ENCODE data around the gene NOA1.

- PRO-cap: no peak
Measured at GRCh38 chr4:54021415-54022406, 42.7 kb downstream of the CHIC2 start.

GRCh38 chr4:54026732-54027345, 37.6 kb downstream of the CHIC2 start:
- PRO-cap: no peak

GRCh38 chr4:54059294-54059694, 5.1 kb downstream of the CHIC2 start:
- PRO-cap: no peak

- PRO-cap: bidirectional peak, plus-strand start at chr4:54233318, minus-strand start at chr4:54233319; bidirectional peak, plus-strand start at chr4:54233534, minus-strand start at chr4:54233365
Measured at GRCh38 chr4:54233223-54234217, 4.4 kb downstream of the PDGFRA start.

- PRO-cap: no peak
Measured at GRCh38 chr4:54325894-54326093, 96.7 kb downstream of the PDGFRA start.

DNA sequence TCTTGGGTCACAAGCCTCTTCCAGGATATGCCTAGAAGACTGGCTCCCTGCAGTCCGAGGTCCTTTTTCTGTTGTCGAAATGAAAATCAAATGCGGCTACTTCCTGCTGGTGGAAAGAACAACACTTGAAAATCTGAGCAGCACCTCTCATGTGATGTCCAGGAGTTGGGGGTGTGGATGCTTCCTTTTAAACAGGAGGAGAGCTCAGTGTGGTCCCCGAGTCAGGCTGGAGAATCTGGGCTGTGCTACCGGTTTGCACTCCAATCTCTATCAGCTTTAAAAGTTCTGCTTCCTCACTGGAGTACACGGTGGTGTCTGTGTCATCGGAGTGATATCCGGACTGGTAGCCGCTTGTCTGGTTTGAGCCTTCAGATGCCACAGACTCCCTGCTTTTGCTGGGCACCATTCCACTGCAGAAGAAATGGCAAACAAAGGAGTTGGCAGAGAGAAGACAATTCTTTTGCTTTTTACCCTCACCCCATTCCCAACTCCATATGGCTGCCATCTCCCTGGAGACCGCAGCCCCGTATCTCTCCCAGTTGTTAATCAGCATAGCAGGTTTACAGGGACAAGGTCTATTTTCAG, 45.5 kb downstream of the KDR start:
- PRO-cap: unidirectional peak, minus-strand start at position 233 of the sequence

DNA sequence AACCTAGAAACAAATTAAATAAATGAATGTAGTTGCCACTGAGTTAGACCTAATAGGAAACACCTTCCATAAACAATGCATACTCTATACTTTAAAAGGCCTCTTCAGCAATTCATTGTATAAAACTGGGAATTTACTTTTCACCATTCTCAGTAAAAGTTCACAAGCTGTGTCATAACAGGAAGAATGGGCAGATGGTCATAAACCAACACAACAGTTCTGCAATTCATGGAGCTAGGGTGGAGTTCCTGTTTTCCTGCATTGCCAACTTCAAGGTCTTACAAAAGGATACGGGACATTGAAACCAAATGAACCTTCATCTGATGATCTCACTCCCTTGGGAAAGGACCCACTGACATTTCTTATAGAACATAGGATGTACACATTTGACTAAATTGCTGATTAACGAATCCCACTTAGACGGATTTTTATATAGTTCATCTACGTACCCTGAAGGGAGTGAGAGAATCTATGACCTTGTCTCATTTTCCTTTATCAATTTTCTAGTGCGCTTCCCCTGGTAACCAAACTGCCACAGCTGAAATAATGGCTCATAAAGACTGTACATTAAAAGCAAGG, 4.1 kb downstream of the KDR start:
- PRO-cap: no peak

- PRO-cap: unidirectional peak, minus-strand start at chr4:55125993
Measured at GRCh38 chr4:55125914-55126200, 462 bp upstream of the KDR start.

DNA sequence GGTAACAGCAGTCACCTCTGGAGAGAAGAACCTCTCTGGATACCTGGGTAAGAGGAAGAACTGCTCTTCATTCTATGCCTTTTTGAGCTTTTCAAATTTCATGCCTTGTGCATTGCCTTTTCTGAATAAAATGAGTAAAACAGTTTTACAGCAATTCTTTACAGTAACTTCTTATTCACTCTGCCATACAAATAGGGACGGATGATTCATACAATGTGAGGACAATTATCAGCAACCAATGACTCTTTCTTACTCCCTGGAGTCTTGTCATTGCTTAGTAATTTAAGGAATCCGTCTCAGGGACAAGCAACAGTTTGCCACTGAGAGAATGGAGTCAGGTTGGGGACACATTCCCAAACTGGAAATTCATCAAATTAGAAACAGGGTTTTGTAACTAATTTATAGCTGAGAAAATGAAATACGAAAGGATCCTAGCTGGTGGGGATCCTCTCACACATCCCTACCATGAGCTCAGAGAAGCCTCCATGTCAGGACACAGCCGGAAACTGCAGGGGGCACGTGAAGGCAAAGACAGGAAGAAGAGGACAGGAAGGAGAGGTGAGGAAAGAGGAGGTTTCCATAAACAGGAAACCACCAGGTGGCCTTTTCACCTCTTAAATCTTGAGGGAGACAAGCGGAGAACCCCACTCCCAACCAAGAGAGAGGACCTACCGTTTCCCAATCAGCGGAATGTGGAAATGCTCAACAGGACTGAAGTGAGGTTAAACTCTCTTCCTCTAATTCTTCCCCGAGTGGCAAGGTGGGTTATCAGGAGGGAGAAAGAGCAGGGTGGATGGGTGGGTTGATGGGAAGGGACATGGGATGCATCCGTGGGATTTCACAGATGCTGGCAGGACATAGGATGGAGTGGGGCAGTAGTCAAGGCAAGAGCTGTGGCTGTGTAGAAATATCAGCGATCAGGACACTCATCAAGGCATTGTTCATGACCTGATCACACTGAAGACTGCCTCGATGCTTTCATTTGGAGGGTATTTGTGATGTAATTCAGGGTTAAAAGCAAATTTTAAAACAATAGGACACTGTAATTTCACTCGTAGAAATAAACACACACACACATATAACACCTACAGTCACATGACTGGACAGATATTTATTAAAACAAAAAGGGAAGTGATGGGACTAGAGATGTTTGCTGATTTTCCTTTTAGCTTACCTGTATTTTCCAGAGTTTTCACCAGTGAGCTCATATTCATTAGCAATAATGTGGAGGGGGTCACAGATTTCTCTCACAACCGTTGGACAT, 50.7 kb upstream of the KDR start:
- PRO-cap: bidirectional peak, plus-strand start at position 315 of the sequence, minus-strand start at position 126 of the sequence; unidirectional peak, plus-strand start at position 675 of the sequence

- PRO-cap: no peak
Measured at GRCh38 chr4:55420519-55421139, 24.9 kb downstream of the TMEM165 start.

GRCh38 chr4:55546245-55546497, 538 bp downstream of the CLOCK start:
- PRO-cap: bidirectional peak, plus-strand start at chr4:55546333, minus-strand start at chr4:55546346

DNA sequence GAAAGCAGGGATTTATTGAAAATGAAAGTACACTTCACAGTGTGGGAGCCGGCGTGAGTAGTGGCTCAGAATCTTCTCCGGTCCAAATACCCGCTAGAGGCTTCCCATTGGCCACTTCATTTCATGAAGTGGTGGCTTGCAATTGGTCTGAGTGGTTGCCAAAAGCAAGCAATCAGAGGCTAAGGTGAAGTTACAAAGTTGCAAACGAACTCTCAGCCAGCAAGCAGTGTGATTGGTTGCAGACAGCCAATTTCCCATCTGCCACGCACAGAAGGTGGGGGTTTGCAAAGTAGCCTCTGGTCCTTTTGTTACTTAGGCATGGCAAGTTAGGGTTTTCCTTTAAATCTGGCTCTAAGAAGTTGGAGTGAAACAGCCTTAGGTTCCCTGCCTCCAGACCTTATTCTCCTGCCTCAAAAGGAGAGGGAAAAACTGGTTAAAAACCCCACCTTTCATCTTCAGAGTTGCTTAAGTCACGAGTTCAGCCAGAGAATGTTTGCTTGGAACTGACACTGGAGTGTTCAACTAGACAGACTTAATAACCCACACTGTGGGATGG, 6.8 kb upstream of the CLOCK start:
- PRO-cap: unidirectional peak, minus-strand start at position 491 of the sequence

GRCh38 chr4:55896610-55897045, 43.2 kb downstream of the EXOC1 start:
- PRO-cap: no peak

DNA sequence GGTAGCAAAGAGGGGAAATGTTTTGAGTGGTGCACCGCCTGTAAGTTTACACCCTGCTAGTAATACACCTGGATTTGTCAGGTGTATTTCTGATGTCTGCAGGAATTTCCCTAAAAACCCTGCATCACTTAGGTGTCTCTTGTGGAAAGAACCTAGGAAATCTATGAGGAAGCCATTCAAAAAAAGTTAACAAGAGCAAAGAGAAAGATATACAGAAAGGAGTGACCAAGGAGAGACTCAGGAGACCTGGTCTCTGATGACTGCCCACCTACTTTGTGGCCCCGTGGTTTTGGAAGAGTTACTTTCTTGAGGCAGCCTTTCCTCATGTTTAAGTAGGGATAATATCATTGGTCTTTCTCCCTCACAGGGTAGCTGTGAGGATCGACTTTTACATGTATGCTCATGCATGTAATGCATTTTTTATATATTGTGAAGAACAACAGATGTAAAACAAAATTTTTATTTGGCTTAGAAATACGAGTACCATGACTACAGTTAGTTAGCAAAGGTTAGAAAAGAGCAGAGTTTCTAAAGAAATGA, 1.3 kb downstream of the CEP135 start:
- PRO-cap: no peak

GRCh38 chr4:56049440-56050068, 656 bp downstream of the CRACD start:
- PRO-cap: bidirectional peak, plus-strand start at chr4:56049810, minus-strand start at chr4:56049739

GRCh38 chr4:56490289-56490929, 15.2 kb upstream of the ARL9 start:
- PRO-cap: no peak

GRCh38 chr4:56653252-56653912, 27.7 kb downstream of the HOPX start:
- PRO-cap: no peak

- PRO-cap: no peak
Measured at GRCh38 chr4:56871459-56872082, 36.1 kb upstream of the REST start.

- PRO-cap: no peak
Measured at GRCh38 chr4:56932139-56932588, 24.5 kb downstream of the REST start.

GRCh38 chr4:56977367-56977945, at the start of gene NOA1:
Gene NOA1 (minus strand): TSS chr4:56977606.
- PRO-cap: bidirectional peak, plus-strand start at chr4:56977788, minus-strand start at chr4:56977533